Endometrial microvascular endothelial cells (primary cell): ENCODE data around the genes EMSY, KCTD21 and GAB2.

GRCh38 chr11:76380167-76380669 is 714 bp downstream of the THAP12 start:
- RAMPAGE, long total RNA = no peak

GRCh38 chr11:76391951-76392317 is 10.8 kb downstream of the GVQW3 start:
- RAMPAGE, long total RNA = no peak

DNA sequence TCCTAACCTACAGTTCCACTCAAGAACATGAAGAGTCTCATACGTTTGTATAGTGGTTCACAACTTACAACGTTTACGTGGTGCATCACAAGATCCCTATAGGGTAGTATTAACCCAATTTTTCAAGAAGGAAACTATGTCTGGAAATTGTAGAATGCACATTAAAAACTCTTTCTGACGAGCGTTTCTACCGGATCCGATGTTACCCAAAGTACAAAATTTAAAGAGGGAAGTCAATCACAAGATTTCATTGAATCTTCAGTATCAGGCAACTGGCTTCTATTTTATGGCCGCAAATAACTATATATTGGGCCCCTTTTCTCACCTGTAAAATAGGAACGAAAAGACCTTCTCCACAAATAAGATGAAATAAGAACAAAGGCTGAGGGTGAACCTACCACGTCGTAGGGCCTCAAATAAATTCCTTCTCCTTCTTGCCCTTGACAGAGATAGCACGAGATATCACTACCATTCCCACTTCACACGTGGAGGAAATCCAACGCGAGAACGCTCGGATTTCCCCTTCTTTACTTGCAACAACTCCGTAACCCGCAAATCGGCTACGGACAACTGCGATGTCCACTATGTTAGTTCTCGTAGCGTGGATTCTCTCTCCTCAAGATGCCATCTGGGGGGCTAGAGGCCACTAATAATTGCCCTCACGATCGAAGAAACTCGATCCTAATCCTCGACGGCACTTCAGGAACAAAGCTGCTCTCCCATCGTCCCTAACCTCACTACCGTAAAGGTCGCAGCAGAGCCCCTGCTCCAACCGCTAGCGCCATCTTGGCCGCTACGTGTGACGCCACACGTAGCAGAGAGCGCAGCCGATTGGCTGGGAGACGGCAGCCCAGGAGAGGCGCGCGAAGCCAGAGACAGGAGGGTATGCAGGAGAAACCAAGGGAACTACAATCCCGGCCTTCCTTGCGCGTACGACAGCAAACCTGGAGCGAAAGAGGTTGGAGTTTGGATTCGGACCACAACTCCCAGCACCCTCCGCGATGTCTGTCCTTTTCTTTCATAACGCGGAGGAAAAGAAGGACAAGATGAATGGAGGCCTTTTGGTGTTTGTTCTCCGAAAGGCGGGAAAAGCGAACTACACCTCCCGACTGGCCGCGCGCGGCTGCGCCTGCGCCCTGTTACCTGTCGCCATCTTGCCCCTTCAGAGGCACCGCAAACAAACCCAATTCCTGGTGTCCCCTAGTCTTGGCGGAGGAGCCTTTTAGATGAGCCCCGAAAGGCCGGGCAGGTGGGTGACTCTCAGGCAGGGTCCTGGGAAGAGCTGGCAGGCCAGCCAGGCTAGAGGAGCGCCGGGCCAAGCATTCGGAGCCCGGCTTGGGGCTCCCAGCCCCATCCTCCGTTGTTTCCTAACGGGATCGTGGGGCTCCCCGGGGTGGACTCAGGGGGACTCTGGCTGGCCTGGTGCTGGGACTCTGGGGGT is at the start of gene EMSY:
EMSY (plus strand) TSS at position 1,139 of the 1,441 bp plus-strand sequence.
- RAMPAGE, long total RNA = start-site peak on the minus strand centred at position 798 of the sequence, 30 bp wide, 18 and 115 reads in 2 replicates; start-site peak on the plus strand centred at position 1,151 of the sequence, 35 bp wide, 198 and 205 reads in 2 replicates

GRCh38 chr11:76631781-76632359 is 38.7 kb downstream of the LRRC32 start:
- RAMPAGE, long total RNA = no peak

- RAMPAGE, long total RNA = no peak
These were observed 5.4 kb downstream of the CAPN5 start for GRCh38 chr11:77071940-77072751.

DNA sequence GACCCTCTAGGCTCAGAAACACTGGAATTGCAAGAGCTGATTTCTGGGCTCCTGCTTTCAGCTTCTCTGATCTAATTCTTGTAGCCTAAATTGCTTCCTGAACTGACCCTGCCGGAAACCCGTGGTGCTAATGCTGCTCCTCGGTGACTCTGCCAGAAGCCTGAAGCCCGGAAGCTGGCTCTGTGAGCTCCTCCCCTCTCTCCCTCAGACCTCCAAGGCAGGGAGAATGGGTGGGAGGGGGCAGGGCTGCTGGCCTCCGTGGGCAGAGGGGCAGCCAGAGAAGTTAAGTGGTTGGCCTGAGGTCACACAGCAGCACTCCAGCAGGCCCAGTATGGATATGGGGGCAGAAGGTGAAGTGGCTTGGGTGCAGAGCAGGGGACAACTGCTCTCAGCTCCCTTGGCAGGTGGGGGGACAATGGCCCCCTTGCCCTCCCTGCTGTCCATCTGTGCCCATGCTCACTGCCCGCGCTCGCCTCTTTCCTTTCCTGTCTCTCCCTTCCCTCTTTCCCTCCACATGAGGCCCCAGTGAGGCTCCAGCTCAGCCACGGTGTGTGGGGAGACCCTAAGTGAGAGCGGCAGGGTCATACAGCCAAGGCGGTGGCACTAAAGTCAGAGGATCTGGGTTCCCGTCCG is 16.2 kb downstream of the CAPN5 start:
- RAMPAGE, long total RNA = no peak

GRCh38 chr11:77090386-77090738 is 12.3 kb upstream of the OMP start:
- RAMPAGE, long total RNA = no peak

- RAMPAGE, long total RNA = no peak
These were observed 5.8 kb downstream of the OMP start for GRCh38 chr11:77108506-77108750.

DNA sequence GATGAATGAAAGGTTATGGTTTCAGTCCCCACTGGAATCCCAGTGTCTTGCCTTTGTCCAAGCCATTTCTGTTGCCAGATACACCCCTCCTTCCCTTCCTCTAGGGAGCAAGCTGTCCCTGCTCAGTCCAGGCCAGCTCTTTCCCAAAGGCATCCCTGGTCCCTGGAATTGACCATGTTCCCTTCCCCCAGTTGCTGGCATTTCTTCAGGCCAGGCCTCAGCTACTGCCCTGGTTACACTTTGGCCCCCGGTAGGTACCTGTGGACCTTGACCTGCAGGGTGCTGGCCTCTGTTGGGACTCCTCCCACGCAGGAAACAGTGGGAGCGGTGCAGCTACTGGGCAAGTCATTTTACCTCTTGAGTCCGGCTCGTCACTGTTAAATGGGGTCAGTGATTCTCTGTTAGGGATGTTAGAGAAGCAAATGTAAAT is 16.7 kb downstream of the MYO7A start:
- RAMPAGE, long total RNA = no peak

- RAMPAGE, long total RNA = no peak
These were observed 47.0 kb downstream of the MYO7A start for GRCh38 chr11:77174920-77175539.

DNA sequence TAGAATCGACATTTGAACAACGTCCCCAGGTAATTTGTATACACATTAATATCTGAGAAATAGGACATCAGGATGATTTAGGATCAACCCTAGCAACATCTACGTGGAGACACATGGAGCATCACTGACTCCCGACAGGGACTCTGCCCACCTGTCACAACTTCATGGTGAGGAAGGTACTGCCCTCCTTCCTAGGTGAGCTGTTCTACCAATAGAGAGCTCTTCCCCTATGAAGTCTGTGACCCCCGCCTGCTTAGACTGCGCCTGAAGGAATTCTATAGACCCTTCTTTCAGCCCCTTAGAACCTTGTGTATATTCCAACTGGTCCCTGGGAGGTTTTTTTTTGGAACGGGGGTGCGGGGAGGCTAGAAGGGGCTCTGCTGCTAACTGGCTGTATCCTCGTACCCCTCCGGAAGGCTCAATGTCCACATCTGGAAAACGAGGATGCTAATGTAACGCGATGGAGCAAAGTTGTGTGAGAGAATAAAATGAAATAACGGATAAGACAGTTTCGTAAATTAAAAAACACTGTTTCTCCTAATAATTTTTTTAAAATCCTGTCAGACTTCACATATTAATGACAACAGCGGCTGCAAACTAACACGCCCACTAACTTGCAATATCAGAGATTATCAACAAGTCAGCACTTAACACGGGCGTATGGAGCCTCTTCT is 492 bp downstream of the INTS4 start:
- RAMPAGE, long total RNA = no peak

DNA sequence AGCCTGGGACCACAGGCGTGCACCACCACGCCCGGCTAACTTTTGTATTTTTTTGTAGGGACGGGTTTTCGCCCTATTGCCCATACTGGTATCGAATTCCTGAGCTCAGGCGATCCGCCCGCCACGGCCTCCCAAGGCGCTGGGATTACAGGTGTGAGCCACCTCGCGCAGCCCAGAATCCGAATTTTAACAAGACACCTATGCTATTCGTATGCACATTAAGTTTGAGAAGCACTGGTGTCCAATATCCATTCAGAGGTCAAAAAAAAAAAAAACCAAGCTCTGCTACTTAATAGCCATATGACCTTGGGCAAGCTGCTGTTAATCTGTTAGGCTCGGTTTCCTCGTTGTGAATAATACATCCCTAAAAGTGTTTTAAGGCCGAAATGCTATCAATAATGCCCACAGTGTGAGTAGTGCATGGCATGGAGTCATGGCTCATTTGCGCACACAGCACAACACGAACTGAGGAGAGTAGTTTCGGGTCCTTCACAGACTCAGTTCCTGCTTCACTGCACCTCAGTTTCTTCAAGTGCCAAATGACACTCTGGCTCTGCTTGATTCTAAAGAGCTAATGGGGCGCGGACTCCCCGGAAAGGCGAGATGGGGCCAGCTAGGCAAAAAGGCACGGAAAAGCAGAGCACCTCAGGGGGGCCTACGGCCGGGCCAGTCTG is 672 bp downstream of the NDUFC2 start:
- RAMPAGE, long total RNA = no peak

GRCh38 chr11:78188456-78189067 is at the start of gene KCTD21:
Gene KCTD21, minus strand, starts transcription at chr11:78188626.
- RAMPAGE, long total RNA = start-site peak on the minus strand at chr11:78188599-78188635, 29 and 17 reads in 2 replicates

- RAMPAGE, long total RNA = no peak
These were observed 3.7 kb downstream of the USP35 start for GRCh38 chr11:78192381-78192886.

GRCh38 chr11:78224452-78224752 is 35.7 kb downstream of the USP35 start:
- RAMPAGE, long total RNA = no peak

- RAMPAGE, long total RNA = no peak
These were observed 101.5 kb downstream of the USP35 start for GRCh38 chr11:78290124-78290775.

- RAMPAGE, long total RNA = no peak
These were observed 92.2 kb downstream of the GAB2 start for GRCh38 chr11:78325052-78326164.

- RAMPAGE, long total RNA = no peak
These were observed 46.9 kb downstream of the GAB2 start for GRCh38 chr11:78370592-78371262.

DNA sequence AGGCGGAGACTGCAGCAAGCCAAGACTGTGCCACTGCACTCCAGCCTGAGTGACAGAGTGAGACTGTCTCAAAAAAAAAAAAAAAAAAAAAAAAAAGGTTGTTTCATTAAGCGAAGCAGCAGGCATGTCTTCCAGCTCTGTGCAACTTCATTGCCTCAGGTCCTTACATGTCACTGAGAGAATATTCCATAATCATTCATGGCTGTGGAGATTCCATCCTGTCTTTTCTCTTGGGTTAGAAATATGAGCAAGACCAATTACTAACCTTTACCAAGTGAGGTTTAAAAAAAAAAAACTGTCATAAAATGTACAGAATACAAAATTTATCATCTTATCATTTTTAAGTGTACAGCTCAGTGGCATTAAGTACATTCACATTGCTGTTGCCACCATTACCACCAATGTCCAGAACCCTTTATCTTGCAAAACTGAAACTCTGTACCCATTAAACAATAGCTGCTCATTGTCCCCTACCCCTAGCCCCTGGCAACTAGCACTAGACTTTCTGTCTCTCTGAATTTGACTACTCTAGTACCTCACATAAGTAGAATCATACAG is 16.7 kb downstream of the GAB2 start:
- RAMPAGE, long total RNA = no peak

DNA sequence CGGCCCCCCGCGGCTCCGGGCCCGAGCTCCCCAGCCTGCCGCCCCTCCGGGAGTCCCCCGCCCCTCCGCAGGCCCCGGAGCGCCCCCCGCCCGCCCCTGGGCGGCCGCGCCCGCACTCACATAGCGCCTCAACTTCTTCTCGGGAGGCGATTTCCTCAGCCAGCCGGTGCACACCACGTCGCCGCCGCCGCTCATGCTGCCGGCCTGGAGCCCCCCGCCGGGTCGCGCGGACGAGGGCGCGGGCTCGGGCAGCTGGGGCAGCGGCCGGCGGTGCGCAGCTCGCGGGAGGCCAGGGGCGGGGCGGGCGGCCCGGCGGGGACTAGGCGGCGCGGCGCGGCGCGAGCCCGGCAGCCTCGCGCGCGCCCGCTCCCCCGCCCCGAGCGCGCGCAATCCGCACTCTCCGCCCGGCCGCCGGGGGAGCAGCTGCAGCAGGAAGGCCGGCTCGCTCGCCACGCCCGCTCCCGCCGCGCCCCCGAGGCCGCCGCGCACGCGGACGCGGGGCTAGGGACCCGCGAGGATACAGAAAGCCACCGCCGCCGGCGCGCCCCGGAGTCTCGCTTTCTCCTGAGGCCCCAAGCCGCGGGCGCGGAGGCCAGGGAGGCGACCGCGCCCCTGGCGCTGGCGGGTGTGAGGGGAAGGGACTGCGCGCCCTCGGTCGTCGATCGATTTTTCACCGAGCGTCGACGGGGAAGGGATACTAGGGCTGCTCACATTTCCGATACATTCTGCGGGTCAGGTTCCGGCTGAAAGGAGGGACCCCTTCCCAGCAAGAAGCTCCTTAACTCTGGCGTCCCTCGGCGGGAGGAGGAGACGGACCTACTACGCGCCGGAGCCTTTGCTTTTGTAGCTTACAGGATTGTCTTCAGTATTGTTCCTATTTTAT is at the start of gene GAB2:
GAB2 (minus strand) TSS at position 295 of the 883 bp plus-strand sequence.
- RAMPAGE, long total RNA = no peak